Pericardium fibroblast (primary cell): ENCODE measurements around the gene PLA2R1.

DNA sequence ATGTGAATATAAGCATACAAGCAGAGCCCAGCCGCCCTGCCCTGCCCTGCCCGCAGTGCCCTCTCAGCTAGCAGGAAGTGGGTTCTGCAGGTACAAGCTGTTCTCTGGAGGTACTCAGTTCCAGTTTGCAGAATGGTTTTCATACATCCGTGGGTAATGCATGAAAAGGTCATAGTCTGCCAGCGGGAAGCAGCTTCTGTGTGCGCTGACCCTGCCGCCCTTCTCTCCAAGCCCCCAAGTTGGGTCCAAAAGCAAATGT lies 76.6 kb downstream of the WDSUB1 start:
- RAMPAGE, long total RNA: no peak

DNA sequence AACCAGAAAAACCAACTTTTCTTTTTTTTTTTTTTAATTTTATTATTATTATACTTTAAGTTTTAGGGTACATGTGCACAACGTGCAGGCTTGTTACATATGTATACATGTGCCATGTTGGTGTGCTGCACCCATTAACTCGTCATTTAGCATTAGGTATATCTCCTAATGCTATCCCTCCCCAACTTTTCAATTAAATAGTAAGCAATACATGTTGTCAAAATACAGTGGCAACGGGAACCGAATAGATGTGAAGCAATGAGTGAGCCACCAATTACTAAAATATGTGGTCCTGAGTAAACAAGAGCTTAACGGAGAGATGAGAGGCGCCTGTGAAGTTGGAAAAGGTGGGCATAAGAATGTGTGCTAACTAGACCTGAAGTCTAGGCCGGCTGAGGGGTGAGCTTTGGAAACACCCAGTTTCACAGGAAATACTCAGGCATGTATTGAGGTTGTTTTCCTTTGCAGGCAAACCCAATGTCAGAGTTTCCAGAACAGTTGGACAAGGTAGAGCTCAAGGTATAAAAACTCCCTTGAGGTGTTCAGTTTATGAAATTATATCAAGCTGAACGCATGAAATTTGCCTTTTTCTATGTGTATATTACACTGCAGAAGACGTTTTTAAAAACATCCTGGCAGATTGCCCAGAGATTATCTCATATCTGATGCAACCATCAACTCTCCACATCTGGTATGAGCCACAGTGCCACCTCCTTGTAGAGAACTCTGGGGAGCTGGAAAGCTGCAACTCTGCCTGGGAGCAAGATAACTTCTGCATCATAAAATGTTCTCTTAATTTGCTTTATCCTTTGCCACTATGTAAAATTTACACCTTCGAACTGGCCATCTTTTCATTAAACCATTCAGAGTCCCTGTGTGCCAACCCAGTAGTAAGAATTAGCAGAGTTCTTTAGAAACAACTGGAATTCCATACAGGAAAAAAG lies 3.8 kb upstream of the WDSUB1 start:
- RAMPAGE, long total RNA: no peak

DNA sequence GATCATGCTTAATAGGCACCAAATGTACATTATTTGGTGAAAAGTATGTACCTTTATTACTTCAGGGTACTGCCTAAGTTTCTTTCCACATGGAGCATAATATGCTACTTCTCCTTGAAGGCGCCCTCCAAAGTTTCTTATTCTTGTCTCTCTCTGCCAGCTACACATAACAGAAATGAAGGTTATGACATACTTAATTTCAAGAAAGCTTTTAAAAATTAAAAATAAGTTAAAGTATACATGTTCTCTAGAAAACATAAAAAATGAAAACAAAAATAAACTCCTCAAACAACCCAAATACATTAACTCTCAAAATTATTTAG lies 141.7 kb upstream of the WDSUB1 start:
- RAMPAGE, long total RNA: no peak

DNA sequence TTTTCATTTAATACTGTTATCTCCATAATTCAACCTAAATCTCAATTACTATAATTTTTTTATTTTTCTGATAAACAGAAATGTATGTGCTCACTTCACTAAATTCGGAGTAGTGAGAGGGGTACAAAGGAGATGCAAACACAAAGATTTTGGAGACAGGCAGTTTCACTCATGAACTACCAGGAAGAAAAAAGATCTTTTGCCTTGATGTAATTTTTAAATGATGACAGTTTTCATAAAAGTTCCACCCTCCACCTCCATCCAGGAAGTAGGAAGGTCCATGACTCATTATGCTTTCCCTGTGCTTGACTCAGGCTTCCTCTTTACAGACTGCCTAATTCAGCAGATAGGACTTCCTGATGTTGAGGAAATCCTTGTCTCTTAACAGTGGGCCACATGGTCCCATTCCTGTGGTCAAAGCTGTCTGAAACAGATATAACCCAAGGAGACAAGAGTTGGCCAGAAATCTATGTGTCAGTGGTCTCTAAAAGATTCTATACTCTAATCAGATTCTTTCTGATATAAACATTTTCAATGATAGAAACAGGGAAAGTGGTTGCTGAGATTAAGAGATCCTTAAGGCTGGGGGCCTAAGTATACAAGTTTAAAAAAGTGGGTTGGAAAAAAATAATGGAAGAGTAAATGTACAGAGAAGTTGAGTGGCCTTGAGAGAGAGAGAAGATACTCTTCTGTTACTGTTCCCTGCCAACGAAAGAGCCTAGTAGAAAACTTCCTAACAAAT lies 119.1 kb downstream of the BAZ2B start:
- RAMPAGE, long total RNA: no peak

DNA sequence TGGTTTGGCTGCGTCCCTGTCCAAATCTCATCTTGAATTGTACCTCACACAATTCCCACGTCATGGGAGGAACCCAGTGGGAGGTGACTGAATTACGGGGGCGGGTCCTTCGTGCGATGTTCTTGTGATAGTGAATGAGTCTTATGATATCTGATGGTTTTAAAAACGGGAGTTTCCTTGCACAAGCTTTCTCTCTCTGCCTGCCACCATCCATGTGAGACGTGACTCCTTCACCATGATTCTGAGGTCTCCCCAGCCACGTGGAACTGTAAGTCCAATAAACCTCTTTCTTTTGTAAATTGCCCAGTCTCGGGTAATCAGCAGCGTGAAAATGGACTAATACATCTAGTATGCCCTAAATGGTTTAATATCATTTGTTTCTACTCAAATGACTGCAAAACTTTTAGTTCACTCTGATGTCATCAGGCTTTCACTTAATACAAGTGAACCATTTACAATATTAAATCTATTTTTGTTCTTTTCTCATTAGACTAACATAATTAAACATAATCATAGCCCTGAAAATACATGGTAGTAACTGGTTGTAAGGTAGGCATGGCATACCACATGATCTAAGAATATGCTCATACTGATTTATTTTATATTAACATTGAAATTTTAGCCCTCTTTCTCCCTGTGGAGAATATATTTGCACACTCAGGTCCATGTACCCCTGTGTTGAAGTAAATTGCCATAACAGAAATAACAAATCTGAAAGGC lies 70.0 kb downstream of the BAZ2B start:
- RAMPAGE, long total RNA: no peak

DNA sequence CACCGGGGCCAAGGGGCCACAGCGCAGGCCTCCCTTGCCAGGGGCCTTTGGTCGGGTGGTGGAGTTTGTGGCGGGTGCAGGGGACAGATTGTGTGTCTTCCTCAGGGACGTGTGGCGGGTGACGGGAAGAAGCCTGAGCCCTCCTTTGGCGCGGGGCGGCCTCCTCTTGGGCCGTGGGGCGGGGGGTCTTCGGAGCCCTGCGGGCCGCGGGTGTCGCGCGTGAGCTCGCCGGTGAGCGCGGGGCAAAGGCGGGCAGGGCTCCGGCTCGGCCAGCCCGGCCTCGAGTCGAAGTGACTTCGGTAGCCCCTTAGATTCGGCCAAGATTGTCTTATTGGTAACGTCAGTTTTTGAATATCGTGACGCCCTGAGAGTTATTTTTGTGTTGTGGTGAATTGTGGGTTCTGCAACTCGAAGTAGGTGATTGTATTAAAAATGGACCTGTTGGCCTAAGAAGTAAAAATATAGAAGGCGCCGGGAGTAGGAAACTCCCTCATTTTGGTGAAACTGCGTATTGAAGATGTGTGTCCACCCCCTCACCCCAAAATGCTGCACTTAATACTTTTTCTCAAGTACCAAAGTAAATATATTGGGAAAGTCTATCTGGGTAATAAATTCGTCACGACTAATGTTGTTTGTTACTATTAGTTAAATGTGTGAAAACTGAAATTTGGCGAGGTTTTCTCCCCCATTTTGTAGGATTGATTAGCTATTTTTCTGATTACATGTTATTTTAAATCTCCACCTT lies 673 bp downstream of the MARCHF7 start:
- RAMPAGE, long total RNA: no peak

GRCh38 chr2:159713594-159713942 lies 1.3 kb downstream of the MARCHF7 start:
- RAMPAGE, long total RNA: no peak

DNA sequence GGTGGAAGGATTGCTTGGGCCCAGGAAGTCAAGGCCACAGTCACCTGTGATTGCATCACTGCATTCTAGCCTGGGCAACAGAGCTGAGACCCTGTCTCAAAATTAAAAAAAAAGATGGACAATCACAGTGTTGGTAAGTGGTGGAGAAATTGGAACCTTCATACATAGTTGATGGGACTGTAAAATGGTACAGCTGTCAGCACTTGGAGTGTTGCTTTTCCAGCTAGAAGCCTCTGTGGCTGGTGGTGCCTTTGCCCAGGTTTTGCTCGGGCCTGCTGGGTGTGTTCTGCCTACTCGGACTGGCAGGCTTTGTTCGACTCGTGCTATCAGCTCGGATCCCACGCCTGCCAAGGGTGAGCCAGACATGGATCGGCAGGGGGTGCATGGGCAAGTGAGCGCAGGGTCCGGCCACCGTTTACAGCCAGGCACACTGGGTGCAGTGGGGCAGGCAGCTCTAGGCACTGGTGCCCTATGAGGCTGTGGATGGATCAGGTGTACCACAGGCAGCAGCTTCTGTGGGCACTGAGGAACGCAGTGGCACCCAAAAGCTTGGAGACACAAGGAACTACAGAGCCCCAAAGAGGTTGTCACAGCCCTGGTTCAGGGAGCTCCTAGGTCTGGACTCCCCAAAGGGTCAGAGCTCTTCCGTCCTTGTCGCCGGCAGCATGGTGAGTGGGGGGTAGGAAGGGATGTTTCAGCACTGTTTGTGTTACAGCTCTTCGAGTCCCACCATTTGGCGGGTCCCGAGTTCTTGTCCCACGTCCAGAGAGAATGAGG lies 25.6 kb downstream of the MARCHF7 start:
- RAMPAGE, long total RNA: no peak

DNA sequence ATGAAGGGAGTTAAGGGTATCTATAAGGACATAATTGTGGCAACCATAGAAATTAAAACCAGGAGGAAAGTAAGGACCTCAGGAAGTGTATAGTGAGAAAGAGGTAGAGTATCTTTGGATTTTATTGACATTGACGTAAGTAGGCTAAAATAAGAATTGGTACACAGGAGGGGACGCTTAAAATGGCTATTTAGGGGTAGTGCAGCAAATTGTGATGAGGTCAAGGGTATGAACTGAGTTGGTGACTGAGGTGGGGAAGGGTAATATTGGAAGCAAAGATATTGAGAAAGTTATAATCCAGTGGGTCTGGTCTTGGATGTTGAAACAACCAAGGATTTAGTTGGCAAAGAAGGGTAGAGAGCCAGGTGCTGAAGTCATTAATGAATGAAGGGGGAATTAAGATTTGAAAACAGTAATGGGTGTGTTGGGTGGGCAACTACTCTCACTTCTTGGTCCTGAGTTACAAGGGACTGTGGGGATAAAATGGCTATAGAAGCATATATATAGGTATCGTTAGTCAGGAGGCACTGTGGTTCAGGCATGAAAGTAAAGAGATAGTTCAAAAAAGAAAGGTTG lies 42.8 kb downstream of the MARCHF7 start:
- RAMPAGE, long total RNA: no peak

DNA sequence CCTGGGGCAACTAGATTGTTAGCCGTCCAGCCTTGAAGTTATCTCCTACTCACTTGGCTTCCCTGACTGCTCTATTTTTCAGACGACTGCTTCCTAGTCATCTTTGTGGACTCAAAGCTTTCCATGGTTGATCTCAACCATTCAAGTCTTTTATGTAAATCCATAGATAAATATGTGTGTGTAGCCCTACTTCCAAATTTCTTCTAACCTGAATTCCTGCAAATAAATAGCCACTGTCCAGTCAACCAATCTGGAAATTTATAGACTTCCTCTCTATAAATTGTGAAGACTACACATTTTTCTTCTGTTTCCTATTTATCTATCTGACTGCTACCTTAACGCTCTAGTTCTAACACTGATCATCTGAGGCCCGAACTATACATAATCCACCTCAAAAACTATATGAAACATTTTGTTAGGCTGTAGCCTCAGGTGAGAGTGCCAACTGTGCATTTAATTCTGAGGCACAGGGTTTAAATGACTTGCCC lies 23.9 kb downstream of the CD302 start:
- RAMPAGE, long total RNA: no peak

DNA sequence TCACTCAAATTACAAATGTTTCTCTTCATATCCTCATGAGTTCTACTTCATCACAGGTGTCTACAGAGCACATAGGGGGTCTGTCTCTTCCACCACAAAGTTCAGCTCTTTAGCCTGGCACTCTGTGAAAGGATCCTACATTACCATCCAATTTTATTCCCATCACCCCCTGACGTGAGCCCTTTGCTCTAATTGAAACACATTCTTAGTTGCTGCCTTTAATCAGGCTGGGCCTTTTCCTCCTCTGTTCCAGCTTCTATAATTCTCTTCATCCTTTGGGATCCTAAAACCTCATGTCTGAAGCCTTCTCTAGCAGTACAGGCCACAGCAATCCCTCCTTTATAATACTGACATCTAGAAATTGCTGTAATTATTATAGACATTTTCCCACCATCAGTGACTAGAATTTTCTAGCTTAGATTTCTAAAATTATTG lies 39.4 kb upstream of the LY75 start:
- RAMPAGE, long total RNA: no peak

DNA sequence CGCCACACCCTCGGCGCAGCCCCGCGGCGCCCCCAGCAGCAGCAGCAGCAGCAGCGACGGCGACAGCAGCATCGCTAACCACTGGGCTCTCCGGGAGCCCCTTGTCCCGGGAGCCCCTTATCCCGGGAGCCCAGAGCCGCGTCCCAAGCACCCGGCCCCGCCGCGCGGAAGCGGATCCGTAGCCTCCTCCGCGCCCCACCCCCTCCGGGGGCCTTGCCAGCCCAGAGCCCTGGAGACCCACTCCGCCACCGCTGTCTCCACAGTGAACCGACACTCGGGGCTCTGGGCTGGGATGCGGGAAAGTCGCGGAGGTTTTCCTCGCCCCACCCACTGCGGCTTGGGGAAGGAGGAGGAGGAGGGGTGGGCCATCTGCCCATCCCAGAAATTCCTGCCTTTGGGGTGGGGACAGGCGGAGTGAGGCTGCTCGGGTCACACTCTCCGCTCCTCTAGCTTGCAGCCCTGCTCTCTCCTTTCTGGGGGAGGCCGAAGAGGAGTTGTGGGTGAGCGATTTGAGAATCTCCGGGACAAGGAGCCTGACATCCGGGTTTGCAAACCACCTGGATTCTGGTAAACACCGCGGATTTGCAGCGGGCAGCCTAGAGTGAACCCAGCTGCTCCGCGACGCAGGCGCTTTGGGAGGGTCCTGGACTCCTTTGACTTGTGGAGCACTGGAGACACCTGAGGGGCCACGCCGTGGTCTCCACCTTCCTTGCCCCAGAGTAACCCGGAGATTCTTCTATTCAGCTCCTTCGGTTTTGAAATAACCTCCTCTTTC lies at the start of gene PLA2R1:
Gene PLA2R1 (minus strand): TSS at position 284 of the 775 bp plus-strand sequence.
- RAMPAGE, long total RNA: no peak

DNA sequence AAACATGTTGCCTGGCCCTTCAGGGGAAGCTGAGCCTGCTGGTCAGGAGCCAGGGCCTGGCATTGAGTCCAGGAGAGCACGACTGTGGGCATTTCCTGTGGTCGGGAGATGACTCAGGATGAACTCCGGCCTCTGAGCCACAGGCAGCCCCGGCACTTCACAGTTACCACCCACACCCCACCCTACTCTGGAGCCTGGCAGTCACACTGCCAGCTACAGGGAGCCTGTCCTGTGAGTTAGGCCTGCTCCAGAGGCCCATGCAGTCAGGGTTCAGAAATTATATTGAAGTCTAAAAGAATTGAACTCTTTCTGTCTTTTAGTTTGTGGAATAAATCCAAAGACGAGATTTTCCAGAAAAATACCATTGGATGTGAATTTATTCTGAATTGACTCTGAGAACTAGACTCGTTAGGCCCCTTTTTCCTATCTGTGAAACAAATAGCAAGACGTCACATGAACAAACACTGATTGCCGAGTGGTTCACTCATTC lies 8.1 kb upstream of the ITGB6 start:
- RAMPAGE, long total RNA: no peak

- RAMPAGE, long total RNA: no peak
These were observed 14.6 kb upstream of the ITGB6 start for GRCh38 chr2:160214600-160215082.

DNA sequence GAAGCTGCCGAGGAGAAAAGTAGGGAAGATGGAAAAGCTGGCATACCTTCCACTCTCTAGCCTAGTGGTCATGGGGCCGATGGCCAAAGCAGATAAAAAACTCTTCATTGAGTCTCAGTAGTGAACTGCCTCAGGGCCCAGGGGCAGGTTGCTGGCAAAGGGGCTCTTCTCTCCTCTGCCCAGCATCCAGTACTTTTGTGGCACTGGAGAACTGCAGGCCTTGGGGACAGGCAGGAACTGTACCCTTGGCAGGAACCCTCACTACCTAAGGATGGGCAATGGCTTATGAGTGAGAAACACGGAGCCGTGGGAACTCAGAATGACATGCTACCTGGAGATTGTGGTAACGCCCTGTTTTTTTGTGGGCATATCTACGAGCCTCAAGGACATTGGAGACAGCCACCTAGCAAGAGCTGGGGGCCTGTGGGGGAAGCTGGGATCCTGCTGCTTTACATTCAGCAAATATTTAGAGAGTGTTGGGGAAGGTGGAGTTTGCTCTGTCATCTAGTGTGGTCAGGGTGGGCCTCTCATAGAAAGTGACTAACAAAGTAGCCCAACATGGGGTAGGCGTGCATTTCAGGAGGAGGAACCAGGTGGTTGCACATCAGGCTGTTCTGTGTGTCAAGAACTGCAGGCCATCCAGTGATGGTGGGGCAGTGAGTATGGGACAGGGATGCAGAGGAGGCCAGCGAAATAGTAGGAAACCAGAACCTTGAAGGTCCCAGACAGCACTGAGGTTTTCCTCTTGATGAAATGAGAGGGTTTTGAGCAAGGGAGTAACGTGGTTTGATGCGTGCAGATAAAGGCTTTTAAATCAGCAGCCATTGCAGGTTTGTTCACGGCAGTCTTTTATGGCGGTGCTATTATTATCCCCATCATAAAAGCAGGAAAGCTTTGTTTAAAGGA lies 22.8 kb upstream of the ITGB6 start:
- RAMPAGE, long total RNA: no peak

- RAMPAGE, long total RNA: no peak
These were observed 85.1 kb downstream of the RBMS1 start for GRCh38 chr2:160408515-160408925.

DNA sequence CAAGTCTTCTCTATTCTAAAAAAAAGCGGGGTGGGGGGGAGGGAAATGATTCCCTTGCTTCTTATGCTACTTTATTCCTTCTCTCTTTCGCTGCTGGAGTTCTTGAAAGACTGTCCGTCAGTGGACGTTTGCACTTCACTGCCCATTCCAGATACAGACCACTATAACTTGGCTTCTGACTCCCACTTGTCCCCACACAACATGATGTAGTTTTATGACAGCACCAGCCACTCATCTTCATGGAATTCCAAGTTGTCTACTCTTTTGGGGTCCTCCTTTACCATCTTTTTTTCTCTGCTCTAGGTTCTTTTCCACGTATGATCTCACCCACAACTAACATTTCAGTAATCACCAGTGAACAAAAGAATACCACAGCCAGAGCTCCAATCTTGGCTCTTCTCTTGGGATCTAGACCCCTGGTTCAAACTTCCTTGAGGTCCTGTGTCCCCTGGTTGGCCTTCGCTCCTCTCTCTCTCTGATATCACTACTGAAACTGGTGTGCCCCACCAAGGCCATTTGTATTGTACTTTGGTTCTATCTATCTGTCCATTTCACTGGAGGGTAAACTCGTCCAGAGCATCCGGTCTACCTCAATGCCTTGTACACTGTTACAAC lies 70.2 kb downstream of the RBMS1 start:
- RAMPAGE, long total RNA: no peak

DNA sequence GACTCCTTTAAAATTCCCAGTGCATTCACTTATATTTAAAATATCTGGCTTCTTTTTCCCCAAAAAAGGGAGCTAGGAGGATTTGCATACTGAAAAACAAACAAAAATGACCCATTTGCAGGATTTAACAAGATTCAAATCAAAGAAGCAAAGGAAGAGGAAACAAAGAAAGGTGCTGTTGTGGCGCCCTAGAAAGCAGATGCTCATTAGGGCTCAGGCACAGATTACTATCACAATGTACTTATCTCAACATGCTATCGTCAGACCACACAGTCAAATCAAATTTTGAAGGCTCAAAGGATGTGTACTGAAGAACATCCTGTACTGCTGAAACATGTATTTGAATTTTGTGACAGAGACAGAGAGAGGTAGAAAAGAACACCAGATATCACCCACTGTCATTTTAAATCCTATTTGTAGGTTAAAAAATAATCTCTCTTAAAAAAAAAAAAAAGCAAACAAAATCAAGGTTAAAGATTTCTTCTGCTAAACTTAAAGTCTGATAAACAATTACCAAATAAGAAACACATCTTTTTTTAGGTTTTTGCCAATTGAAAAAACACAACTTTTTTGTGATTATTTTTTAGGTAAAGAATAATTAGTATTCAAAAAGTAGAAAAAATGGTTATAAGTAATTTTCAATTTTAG lies 10.8 kb downstream of the RBMS1 start:
- RAMPAGE, long total RNA: no peak

DNA sequence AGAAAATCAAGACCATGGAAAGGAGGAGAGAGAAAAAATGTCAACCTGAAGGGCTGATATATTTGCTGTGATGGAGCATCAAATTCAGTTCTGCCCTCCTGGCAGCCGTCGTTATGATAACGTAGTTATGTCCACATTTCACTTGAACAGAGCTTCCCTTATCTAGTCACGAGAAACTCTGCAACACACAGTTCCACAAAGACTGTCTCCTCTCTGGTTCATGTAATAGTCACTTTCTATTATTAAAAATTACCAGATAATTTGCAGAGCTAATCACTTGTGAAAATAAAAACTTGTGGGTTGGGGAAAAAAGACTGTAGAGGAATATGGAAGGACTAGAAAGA lies 19.5 kb upstream of the RBMS1 start:
- RAMPAGE, long total RNA: no peak

DNA sequence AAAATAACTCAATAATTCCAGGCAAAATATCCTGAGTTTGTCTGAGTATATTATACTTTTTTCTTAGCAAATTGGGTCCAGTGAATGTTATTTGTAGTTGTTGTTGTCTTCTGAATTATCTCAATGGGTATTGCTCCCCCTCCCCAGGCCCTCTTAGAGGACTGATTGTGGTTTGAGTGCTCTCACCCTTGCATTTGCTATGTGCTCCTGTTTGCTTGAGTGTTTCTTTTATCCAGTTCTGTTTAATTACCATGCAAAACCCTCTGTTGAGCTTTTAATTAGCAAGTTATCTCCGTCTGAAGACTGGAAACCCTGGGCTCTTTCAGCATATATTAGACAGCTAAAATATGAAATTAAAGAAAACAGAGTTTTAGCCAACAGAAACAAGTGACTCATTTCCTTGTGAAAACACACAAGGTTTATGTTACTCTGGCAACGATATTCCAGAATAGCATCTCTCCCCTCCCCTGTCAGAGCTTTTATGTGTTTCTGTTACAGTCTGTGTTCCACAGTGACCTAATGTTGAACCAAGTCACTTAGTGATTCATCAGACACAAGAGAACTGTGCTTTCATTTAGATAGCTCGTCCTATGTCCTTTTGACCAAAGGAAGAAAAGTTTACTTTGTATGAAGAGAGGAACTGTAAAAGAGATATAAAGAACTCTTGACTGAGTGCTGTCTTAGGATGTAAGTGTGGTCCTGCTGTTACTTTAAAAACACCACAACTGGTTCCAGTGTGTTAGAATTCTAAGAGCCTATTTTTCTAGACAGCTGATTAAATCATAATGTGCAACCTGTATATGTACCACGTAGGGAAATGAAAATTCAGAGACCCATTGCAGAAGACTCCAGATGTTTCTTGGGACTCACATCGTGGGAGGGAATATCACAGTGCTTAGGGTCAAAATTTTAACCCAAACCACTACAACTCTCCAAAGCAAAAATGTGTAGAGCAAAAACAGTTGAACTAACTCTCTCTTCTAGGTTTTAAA lies 172.8 kb upstream of the RBMS1 start:
- RAMPAGE, long total RNA: no peak